Cardiac atrium fibroblast (primary cell): ENCODE data around the gene NPAT.

- RAMPAGE, long total RNA: no peak
Measured at GRCh38 chr11:102462456-102462987, 10.0 kb upstream of the TMEM123 start.

- RAMPAGE, long total RNA: no peak
Measured at GRCh38 chr11:103738628-103739752, 297.4 kb upstream of the DDI1 start.

- RAMPAGE, long total RNA: no peak
Measured at GRCh38 chr11:103772967-103773635, 263.3 kb upstream of the DDI1 start.

DNA sequence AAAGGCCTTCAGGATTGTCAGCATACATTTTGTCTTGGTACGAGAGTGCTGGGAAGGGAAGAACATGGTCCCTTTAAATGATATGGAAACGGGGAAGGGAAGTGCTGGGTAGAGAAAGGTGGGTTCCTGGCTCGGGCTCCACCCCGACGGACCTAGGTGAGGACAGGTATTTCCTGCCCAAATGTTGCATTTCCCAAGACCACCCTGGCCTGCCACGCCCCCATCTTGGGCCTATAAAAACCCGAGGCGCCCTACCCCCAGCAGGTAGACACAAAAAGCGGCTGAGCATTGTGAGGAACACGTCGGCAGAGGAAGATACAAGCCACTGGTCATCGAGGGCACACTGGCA is 99.3 kb downstream of the AASDHPPT start:
- RAMPAGE, long total RNA: no peak

GRCh38 chr11:107454060-107454579 is 3.5 kb downstream of the CWF19L2 start:
- RAMPAGE, long total RNA: no peak

DNA sequence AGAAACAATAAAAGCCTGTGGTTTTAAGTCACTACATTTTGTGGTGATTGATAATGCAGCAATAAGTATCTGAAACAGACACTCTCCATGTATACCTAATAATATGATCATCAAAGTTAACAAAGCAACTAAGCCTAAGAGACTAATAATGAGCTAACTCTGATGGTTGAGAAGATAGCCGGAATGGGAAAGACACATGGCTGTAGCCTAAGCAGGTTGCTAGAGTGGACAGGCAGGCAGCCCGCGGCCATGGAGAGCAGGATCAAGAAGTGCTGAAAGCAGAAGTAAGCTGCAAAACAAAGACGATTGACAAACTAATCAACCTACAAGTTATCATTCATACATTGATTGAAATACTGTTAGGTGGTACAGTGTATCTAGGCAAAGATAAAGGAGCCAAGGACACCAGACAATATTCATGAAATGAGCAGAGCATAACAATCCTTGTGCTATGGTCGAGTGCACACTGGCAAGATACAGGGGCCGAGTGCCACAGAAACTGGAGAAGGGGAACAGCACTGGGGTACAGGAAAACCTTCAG is 29.3 kb downstream of the SLN start:
- RAMPAGE, long total RNA: no peak

DNA sequence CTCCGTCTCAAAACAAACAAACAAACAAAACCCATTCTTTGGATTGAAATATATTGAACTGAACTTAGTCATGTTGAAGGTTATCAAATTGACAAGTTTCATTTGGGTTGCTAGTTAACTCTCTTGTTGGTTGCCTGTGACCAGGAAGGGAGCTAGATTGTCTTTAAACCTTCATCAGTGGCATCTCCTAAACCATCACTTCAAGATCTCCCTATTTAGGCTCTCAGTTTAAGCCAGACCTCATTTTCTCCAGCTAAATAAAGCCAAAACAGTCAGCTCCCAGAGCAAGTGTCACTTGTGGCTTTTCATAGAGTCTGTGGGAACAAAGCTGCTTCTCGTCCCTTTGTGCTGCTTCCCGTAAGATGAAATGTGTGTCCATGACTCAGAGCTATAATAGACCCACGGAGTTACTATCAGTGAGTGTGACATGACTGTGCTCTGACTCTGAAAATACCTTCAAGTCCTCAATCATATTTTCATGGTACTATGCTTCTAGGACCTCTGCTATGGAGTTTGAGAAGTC is 57.2 kb upstream of the SLN start:
- RAMPAGE, long total RNA: no peak

DNA sequence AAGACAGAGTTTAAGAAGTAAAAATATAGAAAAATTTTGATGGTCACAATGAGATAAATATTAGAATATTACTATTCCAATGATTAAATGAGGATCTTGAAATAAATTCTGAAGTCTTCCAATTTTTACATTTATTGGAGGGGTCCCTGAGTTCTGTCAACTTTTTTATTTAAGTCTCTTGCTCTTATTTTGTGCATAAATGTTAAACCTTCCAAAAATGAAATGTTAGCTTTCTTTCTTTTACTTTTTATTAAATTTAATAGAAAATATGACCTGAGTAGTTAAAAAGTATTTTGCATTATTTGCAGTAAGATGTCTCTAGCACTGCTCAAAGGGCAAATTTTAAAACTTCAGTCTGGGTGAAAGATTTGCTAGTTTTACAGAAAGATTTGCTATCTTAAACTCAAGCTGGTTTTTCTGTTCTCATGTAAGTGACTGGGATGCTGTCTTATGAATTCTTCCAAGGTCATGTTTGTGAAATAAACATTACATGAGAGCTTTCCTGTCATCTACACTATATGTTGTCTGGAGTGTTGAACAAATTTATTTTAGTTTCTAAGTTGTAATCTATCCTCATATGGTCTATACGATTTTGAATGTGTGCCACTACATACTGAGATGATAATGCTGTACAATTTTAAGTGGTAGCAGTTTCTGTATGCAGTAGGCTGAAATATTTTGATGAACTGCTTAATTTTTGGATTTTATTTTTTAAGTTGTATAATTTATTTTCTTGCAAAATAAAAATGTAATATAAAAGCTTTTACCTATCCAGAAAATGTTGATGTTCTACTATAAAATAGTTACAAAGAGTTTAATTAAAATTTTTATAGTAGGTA is 14.1 kb upstream of the ACAT1 start:
- RAMPAGE, long total RNA: no peak

GRCh38 chr11:108222504-108222852 is at the start of gene NPAT:
Gene NPAT (minus strand): TSS chr11:108222638.
- RAMPAGE, long total RNA: no peak

DNA sequence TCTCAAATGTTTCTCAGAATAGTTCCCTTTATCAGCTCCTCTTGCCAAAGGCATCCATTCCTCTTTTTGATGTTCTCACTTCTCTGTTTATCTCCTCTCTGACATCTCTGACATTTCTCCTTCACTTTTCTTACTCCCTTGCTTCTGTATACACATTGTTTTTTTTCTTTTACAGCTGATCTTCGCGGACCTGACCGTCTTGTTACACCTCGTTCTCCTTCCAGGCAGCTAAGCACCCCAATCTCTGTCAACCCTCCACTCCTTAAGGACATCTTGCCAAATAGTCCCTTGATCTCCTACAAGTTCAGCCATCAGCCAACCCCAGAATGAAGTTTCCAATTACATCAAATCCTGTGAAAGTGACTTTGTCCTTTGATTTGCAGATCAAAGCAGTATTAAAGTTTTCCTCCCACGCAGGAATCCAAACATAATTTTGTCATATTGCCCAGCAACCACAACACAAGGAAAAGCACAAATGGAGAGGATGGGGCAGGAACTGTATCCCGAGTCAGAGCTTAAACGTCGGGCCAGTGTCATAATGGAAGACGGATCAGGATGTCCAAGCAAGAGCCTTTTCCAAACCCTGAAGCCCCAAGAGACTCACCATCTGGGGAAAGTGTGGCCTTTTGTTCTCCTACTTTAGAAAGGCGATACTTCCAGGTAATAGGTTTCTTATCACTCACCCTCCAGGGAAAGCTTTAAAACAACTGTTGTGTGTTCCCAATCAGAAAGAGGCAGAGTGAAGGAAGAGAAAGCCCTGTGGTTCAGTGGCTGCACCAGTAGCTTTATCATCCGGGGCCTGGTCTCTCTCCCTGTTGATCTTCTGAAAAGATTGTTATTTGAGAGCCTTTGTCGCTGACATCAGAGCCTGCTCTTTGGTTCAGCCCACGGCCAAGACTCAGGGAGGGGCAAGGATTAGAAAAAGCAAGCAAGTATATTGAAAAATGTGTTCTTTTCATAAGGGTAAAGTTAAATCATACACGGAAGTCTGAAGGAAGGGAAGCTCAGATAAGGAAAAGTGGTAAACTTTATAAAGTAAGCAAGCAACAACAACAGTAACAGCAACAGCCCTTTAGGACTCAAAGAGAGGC is 41.8 kb downstream of the EXPH5 start:
- RAMPAGE, long total RNA: no peak

DNA sequence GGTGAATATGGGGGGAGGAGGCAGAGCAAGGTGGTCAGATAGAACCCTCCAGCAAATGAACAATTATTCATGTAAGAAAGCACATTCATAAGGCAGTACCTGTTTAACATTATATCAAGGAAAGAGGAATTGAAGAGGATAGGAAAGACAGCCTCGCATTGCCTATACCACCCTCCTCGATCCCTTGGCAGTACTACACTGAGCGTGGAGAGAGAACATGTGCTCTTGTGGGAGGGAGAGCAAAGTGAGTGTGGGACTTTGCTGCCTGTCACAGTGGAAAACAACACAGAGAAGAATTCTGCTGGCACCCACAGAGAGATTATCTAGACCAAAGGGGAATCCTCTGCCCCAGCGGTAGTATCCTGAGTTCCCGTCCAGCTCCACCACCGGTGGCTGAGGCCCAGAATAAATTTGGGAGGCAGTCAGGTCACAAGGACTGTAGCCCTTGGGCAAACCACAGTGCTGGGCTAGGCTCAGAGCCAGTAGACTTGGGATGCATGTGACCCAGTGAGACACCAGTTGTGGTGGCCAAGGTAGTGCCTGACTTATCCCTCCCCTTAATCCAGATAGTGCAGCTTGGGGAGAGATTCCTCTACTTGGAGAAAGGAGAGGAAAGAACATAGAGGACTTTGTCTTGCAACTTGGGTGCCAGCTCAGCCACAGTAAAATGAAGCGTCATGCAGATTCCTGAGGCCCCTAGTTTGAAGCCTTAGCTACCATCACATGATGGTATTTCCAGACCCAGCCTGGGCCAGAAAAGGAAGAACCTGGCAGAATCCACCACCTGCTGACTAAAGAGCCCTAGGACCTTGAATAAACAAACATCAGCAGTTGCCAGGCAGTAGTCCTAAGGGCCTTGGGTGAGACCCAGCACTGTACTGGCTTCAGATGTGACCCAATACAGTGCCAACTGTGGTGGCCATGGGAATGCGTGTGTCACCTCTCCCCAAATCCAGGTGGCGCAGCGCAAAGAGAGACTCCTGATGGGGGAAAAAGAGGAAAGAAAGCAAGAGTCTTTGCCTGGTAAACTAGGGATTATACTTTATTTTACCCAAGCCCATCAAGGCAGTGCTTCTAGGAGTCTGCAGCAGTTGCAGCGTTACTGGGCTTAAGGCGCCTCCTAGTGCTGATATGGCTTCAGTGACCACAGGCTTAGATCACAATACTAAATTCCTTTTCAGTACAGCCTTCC is 17.1 kb upstream of the DDX10 start:
- RAMPAGE, long total RNA: no peak

DNA sequence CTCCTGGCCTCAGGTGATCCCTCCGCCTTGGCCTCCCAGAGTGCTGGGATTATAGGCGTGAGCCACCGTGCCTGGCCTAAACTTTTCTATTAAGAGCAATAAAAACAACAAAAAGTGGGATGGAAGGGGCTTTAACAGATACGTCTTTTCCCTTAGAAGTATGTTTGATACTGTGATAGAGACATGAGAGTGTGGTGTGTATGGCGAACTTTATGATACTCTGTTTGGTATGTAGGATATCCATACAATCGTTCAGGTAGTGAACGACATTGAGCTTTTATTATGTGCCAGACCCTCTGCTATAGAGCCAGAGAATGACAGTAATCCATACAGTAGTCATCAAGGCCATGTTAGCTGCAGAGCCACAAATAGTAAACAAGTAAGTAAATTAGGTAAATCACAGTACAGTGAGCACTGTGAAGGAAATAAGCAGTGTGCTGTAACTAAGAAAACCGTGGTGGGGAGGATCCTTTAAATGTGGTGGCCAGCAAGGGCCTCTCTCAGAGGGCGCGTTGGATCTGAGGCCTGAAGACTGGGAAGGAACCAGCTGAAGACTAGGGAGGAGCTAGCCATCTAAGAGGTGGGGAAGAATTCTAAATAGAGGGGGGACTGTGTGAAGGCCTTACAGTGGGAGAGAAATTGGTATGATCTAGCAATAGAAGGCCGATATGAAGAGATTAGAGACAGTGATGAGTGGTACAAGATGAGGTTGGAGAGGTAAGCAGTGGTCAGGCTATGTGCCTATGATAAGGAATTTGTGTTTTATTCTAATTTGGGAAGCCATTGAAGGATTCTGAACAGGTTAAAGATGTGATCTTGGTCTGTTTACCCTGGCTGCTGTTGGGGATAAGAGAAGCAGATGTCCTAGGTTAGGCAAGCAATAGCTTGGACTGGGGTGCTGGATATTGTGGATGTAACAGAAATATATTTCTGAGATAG is 141.6 kb downstream of the DDX10 start:
- RAMPAGE, long total RNA: no peak

GRCh38 chr11:110095301-110095895 is 2.2 kb downstream of the ZC3H12C start:
- RAMPAGE, long total RNA: no peak

GRCh38 chr11:110921677-110921960 is 209.4 kb upstream of the ARHGAP20 start:
- RAMPAGE, long total RNA: no peak

DNA sequence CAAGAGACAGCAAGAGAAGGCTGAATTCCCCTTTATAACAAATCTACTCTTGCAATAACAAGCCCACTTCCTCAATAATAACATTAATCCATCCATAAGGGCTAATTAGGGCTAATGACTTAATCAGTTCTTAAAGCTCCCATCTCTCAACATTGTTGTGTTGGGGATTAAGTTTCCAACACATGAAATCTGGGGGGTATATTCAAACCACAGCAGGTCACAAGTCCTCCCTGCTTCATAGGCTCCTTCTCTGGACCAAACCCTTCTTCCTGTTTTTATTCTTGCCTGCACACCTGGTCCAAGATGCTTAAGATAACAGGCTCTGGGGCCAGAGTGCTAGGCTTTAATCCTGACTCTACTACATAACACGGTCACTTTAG is 68.0 kb upstream of the POU2AF2 start:
- RAMPAGE, long total RNA: no peak

DNA sequence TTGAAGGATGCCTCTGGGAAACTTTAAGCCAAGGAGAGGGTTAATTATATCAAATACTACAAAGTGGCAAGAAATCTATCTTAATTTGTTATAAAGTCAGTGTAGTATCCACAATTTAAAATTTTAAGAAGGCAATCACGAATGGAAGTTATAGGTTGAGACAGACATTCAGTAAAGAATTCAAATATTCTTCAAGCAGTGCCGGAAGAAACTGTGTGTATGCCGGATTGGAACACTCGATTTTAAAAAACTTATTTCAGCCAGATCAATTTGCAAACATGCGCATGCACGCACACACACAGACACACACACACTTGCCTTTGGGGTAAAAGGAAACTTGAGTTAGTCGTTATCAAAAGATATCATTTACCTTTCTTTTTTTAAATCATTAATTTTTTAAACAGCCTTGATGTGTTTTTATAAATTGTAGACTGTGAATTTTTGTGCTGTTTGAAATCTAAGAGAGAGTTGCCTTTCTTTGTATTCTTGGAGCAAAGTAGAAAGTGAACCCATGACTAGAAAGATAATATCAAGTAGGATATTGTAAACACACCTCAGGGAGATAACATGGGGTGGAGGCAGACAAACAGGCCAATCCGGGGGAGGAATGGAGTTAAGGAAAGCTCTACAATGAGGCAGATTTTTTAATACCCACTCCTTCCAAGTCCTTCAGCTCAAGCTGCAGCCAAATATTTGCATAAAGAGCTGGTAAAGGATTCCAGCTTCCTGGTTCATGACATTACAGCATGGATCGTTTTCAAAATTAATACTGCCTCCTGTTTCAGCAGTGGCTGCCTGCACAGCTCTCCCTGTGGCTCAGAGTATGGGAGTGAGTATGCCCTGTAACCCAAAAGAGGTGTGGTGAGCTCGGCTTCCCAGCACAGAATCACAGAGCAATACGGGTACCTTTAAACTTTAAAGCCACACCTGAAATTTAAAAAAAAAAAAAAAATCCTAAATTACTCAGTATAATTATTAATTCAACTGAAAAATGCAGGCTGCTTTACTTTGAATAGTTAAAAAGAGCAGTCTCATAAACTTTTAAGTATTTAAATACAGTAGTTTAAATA is 4.9 kb downstream of the POU2AF3 start:
- RAMPAGE, long total RNA: no peak

GRCh38 chr11:111308145-111308414 is 9.7 kb downstream of the POU2AF3 start:
- RAMPAGE, long total RNA: no peak

- RAMPAGE, long total RNA: no peak
Measured at GRCh38 chr11:111362653-111363433, 16.2 kb downstream of the POU2AF1 start.

DNA sequence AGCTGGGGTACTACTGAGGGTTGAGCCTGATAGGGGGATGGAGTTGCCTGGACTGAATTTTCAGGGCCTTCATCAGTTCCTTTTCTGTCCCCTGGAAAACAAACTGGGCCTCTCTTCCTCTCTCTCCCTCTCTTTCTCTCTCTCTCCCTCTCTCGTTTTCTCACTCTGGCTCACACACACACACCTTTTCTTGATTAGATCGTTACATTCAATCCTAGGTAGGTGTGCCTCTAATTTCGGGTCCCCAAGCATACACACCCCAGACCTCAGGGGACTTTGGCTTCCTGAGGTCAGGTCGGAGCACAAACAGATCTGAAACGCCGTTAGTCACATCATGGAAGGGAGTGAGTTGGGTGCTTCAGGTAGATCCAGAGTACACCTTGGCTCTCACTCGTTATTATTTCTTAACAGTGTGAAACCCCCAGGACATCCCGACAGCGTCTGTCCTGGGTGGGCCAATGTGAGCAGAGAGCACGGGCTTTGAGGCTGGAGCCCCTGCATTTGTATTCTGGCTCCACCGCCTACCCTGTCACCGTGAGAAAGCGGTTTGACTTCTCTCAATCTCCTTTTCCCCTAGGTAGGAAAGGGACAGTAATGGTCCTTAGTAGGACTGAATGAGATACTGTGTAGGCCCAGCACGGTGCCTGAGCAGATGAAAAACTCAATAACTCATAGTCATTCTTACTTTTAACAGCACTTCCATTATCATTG is 37.3 kb upstream of the POU2AF1 start:
- RAMPAGE, long total RNA: no peak

DNA sequence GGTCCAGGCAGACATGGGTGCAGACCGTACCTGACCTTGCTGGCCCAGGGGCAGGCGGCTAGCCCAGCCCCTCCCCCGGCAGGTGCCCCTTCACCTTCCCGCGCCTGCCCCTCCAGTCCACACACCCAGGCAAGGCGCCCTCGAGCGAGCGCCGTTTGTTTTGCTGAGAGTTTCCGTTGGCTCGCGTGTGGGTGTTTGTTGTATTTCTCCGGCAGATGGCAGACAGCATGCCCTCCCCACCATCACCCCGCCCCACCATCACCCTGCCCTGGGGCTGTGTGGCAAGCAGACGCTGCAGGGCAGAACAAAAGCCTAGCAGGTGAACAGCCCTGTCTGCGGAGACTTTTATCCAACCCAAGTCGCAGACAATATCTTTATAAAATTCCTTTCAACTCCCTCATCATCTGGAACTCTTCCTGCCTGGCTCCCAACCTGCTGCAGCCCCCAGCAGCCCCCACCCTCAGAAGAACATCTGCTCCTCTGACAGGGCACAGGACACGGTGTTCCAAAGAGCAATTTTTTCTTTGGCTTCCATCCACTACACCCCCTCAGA is 57.7 kb upstream of the POU2AF1 start:
- RAMPAGE, long total RNA: no peak